Epithelial cell of esophagus (primary cell): Measurements from ENCODE around the genes DLEU7 and ATP7B.

DNA sequence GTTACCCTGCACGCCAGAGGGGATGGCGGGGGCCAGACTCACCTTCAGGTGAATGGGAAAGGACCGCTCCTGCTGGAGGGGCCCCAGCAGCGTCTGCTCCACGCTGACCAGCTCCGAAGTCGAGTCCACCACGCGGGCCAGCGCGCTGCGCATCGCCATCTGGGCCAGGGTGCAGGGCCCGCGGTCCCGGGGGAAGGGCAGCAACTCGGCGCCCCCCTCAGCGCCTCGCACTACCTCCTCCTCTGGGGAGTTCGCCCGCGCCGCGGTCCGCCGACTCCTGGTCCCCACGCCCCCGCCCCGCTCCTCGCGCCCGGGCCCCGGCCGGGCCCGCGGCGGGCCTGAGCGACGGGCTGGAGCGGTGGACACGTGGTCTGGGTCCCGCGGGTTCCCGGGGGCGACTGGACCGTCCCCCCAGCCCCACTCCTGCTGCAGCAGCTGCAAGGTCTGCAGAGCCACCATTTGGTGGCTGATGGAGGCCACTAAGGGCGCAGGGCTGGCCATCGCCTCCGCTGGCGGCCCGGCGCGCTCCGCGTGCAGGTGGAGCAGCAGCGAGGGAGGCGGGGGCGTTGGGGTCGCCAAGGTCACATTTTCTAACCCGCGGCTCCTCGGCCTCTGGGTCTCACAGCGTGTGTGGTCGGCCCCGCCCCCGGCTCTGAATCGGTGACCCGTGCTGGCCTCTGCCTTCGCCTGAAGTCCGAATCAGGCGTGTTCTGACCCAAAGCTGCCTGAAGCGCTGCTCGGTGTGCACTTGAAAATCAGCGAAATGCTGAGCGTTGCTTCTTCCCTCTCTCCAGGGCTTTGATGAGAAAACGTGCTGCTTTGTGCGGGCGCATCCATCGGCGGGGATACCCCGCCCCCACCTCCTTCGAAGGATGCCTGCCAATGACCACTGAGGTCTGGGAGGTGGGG, at the start of gene DLEU7:
Gene DLEU7 (minus strand): TSS at position 547 of the 909 bp plus-strand sequence.
- RRBS: 2% methylated on average over 11 of the region's 83 CpGs

GRCh38 chr13:51066412-51066881, 44.6 kb downstream of the C13orf42 start:
- RRBS: no CpG with 5 or more reads among the region's 11 CpGs

- RRBS: no CpG with 5 or more reads among the region's 9 CpGs
These were observed 23.8 kb upstream of the C13orf42 start for GRCh38 chr13:51134690-51135401.

DNA sequence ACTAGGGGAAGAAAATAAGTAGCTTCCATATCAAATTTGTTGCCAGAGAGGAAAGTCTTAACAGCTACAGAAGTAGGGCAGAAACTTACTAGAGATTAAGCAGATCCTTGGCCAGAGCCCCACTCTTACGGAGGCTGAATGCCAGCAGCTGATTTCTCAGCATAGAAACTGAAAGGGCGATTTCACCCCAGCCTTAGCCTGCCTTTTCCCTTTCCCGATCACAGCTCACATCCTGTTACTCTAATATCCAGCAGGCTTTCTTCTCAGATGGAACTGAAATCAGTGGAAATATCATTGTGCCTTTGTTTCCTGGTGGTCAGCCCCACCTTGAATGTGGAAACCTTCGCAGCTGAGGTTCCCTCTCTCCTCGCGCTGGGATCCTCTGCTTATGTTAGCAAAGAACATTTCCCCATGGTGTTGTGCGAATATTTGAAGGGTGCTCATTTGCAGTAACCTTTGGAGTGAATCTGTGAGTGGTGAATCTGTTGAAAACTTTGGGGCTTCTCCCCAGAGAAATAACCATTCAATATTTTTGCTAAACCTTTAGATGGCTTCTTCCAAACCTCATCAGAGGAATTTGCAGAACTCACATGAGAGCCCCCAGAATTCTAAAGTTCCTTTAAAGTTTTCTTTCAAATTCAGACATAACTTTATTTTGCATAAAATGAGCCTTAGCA, 8.5 kb downstream of the FAM124A start:
- RRBS: no CpG with 5 or more reads among the region's 7 CpGs

DNA sequence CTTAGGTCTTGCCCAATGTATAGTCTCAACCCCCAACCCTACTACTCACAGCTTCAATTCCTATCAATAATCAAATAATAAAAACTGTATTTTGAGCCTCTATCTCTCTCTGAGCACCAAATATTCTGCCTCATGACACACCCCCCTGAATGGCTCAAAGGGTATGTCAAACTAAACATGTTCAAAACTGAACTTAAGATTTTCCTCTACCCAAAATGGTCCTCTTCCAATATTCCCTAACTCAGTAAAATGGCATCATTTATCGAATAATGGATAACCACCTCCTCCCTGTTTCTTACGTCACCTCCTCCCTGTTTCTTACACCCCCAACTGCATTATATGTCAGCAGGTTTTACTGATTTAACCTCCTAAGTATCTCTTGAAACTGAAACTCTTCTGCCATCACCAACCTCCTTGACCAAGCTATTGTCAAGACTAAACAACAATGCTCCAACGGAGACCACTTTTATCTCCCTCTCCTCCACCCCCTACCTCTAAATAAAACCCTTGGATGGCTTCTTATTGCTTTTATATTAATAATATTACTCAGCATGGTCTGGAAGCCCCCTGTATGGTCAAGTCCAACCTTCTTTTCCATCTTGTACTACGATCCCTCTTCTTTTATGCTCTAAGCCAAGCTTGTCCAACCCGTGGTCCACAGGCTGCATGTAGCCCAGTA, 46.5 kb downstream of the INTS6 start:
- RRBS: no CpG with 5 or more reads among the region's 5 CpGs

DNA sequence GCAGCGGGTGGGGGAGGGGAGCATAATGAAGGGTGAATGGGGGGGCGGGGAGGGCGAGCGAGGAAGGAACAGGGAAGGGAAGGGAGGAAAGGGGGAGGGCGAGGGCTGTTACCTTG, 1.1 kb downstream of the INTS6 start:
- RRBS: no CpG with 5 or more reads among the region's 5 CpGs

DNA sequence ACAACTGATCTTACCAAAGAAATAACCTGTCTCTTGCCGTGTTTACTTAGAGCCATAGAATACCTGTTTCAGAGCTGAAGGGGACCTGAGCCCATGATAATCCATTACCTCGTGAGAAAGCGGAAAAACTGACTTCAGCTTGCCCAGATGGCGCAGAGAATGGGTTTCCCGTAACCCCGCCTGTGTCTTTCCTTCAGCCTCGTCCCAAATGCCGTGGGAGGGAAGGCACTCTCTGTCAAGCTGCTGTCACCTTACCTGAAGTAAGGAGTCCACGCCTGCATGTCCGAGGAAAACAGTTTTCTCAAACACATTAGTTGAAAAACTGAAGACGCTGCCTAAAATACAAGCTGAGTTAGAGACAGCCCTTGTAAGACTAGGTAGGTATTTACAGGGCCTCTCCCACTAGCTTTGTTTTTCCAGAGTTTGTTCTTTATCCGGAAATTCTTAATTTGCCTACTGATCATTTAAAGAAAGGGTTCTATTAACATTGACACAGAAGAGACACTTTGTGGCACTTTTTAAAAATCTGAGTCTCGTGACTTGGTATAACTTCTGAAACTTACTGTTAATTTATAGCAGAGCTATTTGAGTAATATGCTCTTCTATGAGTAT, 1.2 kb upstream of the INTS6 start:
- RRBS: no CpG with 5 or more reads among the region's 13 CpGs

DNA sequence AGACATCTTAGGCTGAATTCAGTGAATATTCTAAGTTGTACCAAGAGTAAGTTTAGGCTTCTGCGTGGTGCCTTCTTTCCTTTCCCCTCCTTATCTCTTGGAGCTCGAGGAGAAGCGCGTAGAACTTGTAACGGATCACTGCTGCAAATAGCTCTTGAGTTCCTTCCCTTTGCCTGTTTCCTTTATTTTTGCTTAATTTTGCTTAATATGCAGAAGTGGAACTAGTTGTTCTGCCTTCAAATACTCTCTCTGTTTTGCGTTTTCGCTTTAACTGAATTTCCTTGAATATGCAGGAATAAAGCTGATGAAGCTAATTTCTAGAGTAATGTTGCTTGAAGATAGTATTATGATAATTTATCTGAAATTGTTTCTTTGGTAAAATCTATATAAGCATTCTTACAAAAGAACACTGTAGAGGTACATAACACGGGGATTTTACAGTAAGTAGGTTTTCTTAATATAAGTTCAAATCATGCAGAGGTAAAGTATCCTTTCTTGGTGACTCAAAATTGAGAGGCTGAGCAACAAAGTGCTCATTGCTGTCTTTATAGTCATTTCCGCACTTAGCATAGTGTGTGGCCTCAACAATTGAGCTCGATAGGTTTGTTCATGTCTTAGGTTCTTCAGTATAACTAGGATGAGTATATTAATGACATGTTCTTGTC, 1.2 kb downstream of the WDFY2 start:
- RRBS: no CpG with 5 or more reads among the region's 10 CpGs

DNA sequence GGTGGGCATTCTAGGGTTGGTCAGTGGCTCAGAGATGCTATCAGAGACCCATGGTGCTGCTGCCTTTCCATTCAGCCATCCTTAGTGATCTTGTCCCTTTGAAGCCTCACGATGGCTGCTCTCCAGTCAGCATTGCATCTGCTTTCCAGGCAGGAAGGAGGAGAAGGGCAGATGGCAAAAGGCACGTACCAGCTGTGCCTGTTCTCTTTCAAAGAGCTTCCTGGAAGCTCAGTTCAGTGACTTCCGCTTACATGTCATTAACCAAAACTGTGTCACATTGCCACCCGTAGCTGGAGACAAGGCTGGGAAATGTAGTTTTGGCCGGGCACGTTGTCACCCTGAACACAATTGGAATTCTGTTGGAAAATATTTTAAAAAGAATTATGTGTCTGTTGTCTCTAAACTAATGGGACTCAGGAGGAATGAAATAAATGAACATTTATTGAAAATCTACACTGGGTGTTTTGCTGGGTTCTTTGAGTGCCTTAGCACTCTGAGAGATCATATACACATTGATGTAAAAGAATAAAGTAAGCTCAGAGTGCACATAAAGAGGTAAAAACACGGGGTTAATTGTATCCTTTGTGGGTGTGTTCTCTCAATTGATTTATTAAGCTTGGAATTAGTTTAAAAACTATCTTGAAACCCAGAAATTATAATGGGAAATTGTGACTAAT, 30.3 kb downstream of the WDFY2 start:
- RRBS: no CpG with 5 or more reads among the region's 7 CpGs

DNA sequence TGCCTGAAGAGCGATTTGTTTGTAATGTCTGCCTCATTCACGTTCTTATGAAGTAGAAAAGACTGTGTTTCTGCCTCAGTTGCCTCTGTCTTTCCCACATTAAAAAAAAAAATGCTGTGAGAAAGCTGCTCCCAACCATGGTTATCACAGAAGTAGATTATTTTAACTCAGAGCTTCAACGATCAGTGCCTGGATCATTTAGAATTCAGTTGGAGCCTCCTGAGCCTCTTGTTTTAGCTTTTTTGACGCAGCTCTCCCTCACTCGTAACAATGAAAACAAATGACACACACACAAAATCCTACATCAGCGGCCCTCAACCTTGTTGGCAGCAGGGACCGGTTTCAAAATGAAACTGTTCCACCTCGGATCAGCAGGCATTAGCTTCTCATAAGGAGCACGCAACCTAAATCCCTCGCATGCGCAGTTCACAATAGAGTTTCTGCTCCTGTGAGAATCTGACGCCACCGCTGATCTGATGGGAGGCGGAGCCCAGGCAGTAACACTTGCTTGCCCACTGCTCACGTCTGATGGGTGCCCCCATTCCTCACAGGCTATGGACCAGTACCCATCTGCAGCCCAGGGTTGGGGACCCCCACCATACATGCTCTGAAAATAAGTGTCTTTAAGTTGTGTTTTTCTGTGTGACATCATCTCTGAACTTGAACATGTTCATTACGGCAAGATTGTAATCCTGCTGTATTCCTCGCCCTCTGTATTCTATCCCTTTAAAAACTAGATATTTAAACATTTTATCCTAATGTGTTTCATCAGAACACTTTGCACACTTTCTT, 43.4 kb downstream of the DHRS12 start:
- RRBS: no CpG with 5 or more reads among the region's 17 CpGs

- RRBS: no CpG with 5 or more reads among the region's 10 CpGs
These were observed 18.3 kb downstream of the TMEM272 start for GRCh38 chr13:51826535-51827157.

- RRBS: no CpG with 5 or more reads among the region's 6 CpGs
These were observed 17.7 kb downstream of the TMEM272 start for GRCh38 chr13:51827158-51827790.

DNA sequence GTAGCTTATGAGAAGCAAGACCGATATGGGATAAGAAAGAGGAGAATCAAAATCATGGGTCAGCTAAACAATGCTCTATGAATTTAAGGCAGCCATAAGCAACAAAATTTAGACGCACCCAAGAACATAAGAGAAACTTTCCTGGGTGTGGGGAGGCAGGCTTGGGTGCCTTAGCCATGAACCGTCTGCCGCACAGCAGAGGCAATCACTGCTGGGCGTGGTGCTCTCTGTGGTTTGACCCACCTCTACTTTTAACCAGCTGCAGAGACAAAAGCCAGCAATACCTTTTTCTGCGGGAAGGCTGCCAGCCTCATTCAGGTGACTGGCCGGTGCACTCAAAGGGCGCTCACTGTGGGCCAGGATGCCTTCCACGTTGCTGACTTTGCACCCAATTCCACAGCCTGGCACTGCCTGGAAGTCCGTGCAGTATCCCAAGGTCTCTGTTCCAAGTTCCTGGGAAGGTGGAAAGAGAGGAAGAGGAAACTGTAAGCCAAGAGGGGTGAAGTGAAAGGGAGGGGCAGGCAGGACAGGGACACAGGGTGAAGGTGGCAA, 69.1 kb downstream of the ATP7B start:
- RRBS: no CpG with 5 or more reads among the region's 10 CpGs

GRCh38 chr13:51974467-51975292, 36.6 kb downstream of the ATP7B start:
- RRBS: 97% methylated on average over 2 of the region's 8 CpGs

- RRBS: 2% methylated on average over 26 of the region's 110 CpGs
These were observed at the start of gene ATP7B for GRCh38 chr13:52010940-52012283. Gene ATP7B (minus strand): TSS chr13:52011450.

- RRBS: no CpG with 5 or more reads among the region's 7 CpGs
These were observed 34.0 kb upstream of the NEK3 start for GRCh38 chr13:52193329-52193911.

GRCh38 chr13:52650860-52651147, 1.8 kb upstream of the SUGT1 start:
- RRBS: no CpG with 5 or more reads among the region's 4 CpGs

GRCh38 chr13:57075531-57076107, 65.1 kb upstream of the PRR20A start:
- RRBS: no CpG with 5 or more reads among the region's 3 CpGs

GRCh38 chr13:57137477-57138147, 3.1 kb upstream of the PRR20A start:
- RRBS: no CpG with 5 or more reads among the region's 4 CpGs

- RRBS: no CpG with 5 or more reads among the region's 48 CpGs
These were observed 687.1 kb downstream of the PCDH17 start for GRCh38 chr13:58318558-58319201.